Vein endothelial cell (primary cell): Measurements from ENCODE around the genes NDUFB6, TAF1L and NOL6.

DNA sequence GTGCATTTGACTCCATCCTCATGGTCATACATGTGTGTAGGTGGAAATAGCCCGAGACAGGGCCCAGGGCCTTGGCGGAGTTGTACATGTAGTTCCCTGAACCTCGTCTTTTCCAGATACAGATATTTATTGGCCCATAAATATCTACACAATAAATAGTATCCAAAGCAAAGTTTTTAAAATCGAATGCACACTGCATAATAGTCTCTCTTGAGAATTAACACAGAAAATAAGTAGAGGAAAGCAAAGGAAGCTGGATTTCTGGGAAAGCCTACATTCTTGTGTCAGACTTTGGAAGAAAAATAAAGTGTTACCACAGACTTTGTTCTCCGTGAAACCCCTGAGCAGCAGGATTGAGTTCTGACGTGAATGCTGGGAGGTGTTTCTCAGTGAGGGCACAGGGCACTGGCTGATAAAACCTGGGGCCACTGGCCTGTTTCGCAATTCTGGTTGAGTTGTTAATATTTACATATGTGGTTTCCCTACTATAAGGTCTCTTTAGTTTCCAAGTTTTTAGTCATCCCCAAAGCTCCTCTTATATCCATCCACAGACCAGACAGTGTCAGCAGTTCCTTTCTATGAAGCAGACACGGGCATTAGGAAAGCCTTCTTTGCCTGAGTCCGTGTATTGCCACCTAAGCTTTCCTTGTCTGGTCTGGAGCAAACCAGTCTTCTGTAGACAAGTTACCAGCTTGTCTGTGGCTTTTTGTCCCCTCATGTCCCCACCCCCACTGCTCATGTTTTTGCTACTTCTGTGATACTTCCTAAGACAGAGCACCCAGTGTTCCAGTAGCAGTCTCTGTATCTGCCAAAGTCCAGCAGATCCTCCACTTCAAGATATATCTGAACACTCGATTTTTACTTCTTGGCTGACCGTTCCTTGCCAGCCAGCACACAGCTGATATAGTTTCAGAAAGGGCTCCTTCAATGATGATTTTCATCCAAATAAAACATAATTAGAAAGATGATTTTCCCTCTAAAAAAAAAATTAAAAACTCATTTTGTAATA is 41.9 kb downstream of the ACO1 start:
- CAGE, long polyA plus RNA, result no peak

DNA sequence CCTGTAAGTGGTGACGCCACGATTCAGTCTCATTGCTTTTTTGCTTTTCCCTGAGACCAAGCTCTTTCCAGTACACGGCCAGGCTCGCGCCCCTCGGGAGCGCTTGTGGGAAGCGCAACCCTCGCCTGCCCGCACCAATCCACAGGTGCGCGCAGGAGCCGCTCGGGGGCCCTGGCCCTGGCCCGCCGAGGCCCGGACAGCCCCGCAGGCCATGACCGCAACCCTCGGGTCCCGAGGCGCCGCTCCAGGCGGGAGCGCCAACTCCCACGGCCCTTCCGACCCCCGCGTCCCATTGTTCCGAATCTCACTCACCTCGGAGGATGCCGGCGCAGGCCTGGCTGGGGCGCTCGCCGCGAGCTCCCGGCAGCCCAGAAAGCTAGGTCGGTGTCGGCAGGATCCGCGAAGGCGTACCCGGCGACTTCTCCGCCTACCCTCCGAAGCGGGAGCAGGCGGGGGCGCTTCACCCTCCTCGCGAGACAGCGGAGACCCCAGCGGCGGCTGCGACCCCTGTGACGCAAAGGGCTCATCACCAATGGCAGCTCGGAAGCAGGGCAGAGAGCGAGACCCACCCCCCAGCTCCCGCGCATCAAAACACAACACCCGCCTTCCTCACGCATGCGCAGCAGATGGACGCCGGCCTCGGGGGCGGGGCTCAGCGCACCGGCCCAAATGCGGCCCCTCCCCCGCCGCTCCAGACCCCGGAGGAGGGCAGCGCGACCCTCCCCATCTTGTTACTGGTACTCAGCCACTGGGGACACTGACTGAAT is 1.5 kb upstream of the SMIM27 start:
- CAGE, long polyA plus RNA, result no peak

DNA sequence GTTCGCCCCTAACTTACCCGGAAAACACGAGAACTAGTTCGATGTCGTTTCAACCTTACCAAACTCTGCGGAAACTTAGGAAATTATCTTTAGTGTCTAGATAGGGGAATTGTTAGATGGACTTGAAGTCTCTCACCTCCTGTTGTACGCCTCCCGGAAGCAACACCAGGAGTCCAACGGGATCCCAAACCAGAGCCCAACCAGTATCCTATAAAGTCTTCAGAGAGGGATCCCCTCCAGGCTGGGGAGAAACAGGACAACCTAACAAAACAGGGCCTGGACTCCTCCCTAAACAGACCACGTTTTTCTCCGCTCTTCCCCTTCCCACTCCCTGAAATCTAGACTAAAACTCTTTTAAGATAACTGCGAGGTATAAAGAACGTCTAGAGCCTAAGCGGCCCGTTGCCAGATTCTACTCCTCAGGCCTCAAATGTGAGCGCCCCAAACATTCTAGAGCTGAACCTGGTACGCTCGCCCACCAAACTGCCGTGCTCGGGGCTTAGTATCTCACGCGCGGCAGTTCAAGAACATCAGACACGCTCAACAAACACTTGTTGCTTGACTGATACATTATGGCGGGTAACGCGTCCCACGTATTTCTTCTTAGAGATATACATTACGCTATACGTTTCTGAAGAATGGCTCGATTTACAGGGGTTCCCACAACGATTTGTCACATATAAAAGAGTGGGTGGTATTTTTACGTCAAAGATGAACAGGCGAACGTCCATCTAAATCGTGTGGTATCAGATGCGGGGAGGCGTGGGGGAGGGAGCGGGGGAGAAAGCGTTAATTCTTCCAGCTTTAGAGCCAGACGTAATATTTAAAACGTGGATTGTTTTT is 677 bp upstream of the SMIM27 start:
- CAGE, long polyA plus RNA, result no peak

GRCh38 chr9:32573011-32573443 is at the start of gene NDUFB6:
Gene NDUFB6 (minus strand): TSS chr9:32573159.
- CAGE, long polyA plus RNA, result start-site peak on the minus strand at chr9:32573084-32573162, 763 and 781 reads in 2 replicates

- CAGE, long polyA plus RNA, result no peak
Observed at GRCh38 chr9:32635451-32635768, at the start of gene TAF1L. Gene TAF1L (minus strand): TSS chr9:32635669.

DNA sequence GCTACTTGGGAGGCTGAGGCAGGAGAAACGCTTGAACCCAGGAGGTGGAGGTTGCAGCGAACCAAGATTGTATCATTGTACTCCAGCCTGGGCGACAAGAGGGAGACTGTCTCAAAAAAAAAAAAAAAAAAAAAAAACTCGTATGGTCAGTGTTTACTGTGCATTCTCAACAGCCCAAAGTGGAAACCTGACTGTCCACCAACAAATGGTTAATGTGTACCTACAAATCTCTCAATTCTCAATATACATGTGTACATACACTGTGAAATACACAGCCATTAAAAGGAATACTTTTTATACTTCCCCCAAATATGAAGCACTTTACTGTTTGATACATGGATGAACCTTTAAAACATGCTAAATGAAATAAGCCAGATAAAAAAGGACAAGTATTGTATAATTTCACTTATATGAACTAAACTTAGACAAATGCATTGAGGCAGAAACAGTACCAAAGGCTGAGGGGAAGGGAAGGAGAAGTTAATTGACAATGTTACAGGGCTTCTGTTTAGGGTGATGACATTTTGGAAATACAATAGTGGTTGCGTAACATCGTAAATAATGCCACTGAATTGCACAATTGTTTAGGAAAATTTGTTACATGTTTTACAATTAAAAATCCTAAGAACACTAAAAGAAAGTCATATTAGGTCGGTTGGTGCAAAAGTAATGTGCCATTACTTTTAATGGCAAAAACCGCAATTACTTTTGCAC is 16.6 kb downstream of the DNAJA1 start:
- CAGE, long polyA plus RNA, result no peak

DNA sequence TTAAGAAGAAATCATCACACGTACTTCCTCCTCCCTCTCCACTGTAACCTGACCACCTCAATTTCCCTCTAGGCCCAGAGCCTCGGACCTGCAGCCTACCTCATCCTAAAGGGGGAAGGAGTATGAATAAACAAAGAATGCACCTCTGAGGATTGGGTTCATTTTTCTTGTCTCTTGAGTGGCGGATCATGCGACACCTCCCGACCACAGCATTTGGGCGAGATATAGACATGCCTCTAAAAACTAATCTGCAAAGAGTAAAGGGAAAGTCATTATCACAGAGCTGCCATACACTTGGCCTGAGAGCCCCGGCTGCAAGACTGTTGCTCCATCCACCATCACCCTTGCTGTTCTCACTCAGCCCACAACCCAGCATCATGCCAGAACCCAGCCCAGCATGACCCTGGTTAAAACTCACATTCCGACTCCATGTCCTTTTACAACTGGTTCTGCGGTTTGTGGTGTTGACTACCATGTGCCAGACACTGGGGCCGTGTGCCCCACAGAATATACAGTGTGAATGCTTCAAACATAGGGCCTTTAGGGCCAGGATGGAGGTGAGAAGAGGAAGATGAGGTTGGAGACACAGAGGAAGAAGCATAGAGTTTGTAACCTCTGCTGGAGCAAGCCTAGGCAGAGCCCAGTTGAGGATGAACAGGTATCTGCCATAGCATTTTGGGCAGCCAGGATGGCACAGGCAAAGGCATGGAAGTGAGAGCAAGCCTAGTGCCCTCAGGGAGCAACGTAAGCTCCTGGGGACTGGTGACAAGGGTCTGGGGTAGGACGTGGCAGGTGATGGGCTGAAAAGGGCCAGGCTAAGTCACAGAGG is 37.4 kb upstream of the SMU1 start:
- CAGE, long polyA plus RNA, result no peak

DNA sequence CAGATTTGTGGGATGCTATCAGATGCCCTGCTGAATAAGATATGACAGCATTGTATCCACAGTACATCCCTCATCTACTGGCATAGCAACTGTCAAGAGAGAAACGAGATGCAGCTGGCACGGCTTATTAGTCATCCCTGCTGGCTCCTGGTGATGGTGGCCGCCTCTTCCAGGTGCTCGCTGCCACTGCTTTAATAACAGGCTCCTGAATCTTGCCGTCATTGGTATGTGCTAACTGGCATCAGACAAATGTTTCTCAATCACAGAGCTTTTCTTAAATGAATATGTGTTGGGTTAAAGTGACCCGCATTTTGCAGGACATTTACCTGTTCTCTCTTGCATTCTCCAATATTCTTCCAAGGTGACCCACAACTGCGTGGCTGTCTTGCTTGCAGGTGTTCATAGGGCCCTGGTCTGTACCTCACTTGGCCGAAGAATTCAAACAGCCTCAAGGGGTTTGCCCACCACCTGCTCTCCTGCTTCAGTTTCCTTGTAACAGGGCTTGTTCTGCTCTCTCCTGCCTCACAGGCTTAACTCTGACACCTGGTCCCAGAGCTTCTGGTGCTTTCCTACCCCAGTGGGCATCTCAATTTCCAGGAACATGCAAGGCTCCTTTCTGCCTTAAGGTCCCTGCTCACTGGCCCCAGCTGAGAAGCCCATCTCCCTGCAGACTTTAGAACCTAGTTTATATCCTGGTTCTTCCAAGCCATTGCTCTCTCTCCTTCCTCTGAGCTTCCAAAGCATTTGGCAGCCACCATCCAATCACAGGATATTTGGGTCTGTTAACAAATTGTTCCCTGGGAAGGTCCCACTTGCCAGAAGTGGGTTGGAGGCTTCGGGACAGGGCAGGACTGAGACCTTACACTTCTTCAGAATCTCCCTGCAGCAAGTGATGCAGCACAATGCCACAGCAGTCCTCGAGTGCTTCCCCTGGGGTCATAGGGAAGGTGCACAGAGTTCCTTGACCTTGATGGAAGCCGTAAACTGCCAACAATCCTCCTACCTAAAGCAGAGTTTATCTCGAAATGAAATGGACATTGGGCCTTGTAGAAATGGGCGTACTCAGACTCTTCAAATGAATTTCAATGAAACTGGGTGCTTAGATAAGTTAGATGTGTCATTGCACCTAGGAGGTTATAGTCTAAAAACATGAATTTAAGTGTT is 33.5 kb downstream of the B4GALT1 start:
- CAGE, long polyA plus RNA, result no peak

GRCh38 chr9:33158436-33158927 is 8.7 kb downstream of the B4GALT1 start:
- CAGE, long polyA plus RNA, result no peak

DNA sequence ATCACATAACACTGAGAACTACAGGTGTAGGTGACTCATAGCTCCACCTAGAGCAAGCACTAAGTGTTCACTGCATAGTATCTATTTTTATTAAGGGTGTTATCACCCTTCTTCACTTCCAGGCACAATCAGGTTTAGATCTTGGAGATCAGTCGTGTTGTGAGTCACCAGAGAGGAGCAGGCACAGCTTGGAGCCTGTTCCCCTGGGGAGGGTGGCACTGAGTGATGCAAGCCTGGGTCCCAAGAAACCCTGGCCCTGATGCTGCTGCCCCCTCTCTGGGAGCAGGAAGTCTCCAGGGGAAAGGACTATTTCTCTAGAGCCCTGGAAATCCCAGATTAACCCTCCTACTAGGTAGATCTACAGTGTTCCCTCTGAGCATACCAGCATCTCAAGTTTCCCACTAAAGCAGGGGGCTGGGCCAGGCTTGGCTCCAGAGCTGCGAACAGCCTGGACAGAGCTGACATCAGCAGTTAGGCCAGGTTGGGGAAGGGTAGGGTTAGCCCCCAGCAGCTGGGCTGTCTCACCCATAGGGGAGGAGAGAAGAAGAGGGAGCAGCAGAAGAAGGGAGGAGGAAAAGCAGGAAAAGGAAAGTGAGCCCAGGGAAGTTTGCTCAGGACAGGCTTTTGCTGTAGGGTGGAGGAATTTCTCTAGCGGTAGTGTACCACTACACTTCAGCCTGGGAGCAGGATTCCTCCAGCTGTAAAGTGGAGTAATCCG is 28.1 kb upstream of the SPINK4 start:
- CAGE, long polyA plus RNA, result no peak

- CAGE, long polyA plus RNA, result no peak
Observed at GRCh38 chr9:33256126-33256601, 8.3 kb downstream of the BAG1 start.

GRCh38 chr9:33262627-33263031 is 1.9 kb downstream of the BAG1 start:
- CAGE, long polyA plus RNA, result no peak

DNA sequence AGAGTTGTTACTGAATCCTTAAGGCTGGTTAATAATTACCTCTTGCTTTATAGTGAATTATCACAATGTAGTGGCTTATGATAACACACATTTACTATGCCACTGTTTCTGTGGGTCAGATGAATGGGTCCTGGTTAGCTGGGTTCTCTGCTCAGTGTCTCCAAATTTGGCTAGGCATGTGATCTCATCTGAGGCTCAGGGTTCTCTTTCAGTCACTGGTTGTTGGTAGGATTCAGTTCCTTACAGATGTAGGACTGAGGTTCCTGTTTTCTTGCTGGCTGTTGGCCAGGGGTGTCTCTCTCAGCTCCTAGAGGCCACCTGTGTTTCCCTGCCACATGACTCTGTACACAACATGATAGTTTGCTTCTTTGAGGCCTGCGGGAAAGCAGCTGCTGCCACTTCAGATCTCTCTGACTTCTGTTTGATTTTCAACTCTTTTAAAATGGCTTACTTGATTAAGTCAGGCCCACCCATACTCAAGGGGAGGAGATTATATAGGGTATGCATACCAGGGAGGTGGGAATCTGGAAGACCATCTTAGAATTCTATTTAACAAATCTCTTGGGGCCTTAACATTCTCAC is 7.2 kb downstream of the NFX1 start:
- CAGE, long polyA plus RNA, result no peak

DNA sequence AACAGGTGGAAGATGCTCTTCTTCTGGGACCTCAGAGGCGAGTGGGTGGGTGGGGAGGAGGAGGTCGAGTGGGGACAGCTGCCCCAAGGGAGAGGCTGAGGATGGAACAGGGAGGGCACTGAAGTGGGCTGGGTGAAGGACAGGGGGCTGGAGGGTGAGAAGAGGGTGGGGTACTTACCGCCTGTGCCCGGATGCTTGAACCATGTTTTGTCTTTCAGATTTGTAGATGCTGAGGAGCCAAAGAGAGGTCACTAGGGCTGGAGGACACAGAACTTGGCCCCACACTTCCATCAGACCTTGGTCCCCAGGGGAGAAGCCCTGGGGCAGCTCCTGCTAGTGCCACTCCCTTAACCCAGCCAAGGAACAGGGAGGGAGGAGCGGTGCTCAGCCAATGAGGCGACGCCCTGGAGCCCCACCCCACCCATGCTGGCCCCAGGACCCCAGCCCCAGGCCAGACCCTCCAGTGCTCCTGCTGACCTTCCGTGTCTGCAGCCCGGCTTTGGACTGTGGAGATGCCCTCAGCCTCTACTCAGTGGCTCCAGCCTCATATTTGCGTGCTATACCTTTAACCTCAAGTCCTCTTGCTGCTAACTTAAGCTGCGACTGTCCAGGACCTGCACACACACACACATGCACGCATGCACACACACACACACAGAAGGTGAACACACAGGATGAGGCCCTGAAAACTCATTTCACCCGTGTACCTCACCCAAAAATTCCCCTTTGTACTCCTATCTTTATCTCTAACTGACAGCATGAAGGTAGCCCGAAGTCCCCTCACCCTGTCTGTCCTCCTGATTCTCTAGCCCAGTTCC is 1.1 kb downstream of the AQP7 start:
- CAGE, long polyA plus RNA, result no peak

- CAGE, long polyA plus RNA, result no peak
Observed at GRCh38 chr9:33403135-33403850, 925 bp upstream of the AQP7 start.

DNA sequence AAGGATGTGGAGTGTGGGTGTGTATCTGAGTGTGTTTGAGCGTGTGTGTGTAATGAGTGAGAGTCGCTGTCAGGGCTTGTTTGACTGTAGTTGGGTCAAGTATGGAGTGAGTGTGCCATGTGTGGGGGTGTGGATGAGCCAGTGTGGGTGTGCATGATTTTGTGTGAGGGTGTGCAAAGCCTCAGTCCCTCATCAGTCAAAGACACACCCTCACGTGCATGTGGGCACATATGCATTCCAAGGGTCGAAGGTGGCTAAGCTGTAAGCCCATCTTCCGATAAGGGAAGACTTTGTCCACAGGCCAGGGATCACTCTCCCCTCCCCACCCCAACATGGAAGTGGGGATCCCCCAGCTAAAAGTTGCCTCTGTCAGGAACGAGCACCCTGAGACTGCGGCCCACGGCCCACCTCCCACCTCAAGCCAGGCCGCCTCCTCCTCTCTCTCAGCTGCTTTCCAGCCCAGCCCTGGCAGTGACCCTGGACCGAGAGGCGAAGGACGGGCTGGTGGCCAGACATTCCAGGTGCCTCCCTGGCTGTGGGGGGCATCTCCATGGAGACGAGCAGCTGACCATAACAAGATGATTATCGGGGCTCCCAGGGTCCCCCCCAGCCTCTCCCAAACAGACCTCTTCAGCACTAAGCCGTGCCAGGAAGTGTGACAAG is 12.8 kb downstream of the AQP3 start:
- CAGE, long polyA plus RNA, result no peak

- CAGE, long polyA plus RNA, result no peak
Observed at GRCh38 chr9:33441527-33442566, 5.5 kb downstream of the AQP3 start.

- CAGE, long polyA plus RNA, result no peak
Observed at GRCh38 chr9:33473337-33473989, at the start of gene NOL6. Gene NOL6 (minus strand): TSS chr9:33473924.

GRCh38 chr9:33748689-33749570 is 46.4 kb upstream of the PRSS3 start:
- CAGE, long polyA plus RNA, result no peak

DNA sequence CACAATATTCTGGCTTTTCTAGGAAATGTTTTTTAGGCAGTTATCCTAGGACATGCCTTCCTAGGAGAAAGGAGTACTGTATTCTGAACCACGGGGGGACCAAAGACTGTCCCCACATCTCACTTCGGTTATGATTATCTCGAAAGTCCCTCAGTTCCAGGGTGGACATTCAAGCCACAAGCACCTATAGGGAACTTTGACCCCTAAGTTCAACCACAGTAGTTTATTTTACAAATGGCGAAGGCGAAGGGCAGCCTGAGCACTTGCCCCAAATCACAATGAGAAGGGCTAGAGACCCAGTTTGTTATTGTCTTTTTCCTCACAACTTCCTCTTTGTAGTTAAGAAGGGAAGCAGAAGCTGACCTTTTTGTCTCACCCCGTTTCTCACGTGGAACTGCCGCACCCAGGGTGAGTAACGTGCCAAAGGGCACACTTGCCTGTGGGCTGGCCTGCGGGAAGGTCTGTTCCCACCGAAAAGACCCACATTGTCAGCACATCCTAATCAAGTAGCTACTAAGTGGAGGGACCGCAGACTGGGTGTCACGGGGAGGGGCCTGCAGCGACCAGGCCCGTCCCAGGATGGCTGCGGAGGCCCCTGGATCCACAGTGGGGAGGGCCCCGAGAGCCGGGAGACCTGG is 659 bp upstream of the UBE2R2 start:
- CAGE, long polyA plus RNA, result no peak